Right atrium auricular region (tissue), 2 donors: ENCODE results near the genes PLAC1, SMIM10, SMIM10L2A, ARHGEF6 and CXorf66.

DNA sequence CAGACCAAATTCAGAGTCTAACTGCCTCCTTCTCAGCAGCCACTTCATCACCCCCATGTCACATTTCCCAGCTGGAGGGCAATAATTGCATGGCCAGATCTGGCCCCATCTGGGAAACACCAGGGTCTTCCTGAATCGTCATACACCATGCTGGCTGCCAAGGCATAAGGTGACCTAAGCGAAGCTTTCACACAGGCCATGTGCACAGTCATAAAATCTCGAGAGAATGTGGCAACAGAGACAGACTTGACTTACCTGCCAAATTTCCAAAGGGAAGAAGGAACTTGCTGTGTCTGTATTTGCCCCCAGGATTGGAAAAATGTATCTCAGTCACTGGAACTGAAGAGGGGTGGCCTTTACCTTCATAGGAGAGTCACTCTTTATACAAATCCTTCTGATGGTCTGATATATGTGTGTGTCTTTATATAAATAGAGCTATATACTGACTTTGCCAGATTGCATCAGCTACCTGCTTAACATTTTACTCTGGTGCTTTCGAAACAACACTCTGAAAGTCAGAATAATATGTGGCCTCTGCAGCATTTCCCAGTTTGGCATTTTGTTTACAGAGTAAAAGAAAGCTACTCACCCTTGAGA lies at the start of gene PLAC1:
TSS of gene PLAC1 (minus strand) at position 399 of the 597 bp plus-strand sequence.
- PRO-cap = no peak
- RAMPAGE, long total RNA, 2 experiments = no peak in any of the 2 experiments

- PRO-cap = bidirectional peak, plus-strand start at chrX:134990993, minus-strand start at chrX:134990865
- RAMPAGE, long total RNA, 2 experiments = start-site peak on the plus strand in 2 of 2 experiments, at chrX:134990938-134991085 at its widest, 251 to 287 reads per replicate
Observed at GRCh38 chrX:134990614-134991581, at the start of gene SMIM10. SMIM10 (plus strand) TSS chrX:134990991.

DNA sequence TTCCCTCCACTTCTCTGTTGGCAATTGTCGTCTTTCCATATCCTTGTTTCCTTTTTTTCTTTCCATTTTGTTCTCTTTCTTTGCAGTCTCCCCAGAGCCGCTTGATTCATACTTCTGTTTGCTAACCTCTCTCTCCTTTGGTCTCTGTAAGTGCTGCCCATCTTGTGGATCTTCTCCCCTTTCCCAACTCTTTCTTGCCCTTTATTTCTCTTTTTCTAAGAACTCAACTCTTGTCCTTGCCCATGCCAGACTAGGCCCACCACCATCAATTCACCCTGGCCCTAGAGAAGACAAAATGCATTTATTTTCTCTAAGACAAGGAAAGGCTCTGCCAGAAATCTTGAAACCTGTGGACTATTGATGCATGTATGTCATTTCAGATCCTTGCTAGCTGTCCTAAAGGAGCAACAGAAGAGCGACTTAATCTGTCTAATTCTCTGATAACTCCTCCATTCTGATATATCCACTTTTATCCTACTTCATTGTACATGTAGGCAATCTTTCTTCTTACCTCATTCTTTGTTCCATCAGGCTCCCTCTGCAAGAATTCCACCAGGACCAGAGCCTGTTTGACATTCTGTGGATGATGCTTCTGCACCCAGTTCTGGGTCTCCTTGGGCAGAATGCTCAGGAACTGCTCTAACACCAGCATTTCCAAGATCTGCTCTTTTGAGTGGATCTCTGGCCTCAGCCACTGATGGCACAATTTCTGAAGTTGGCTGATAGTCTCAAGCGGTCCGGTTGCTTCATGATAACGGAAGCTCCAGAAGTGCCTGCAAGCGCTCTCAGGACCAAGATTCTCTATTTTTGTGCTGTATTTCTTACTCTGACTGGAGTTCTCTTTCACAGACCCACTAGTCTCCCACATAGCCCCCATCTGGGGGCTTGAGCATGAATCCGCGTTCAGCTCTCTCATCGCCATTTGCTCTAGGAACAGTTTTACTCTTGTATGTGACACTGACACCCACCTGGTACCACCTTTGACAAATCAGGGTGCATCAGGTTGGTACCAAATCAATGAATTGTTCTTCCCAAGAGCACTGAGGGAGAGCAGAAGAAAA lies 15.7 kb upstream of the ETDC start:
- PRO-cap = no peak
- RAMPAGE, long total RNA, 2 experiments = no peak in any of the 2 experiments

DNA sequence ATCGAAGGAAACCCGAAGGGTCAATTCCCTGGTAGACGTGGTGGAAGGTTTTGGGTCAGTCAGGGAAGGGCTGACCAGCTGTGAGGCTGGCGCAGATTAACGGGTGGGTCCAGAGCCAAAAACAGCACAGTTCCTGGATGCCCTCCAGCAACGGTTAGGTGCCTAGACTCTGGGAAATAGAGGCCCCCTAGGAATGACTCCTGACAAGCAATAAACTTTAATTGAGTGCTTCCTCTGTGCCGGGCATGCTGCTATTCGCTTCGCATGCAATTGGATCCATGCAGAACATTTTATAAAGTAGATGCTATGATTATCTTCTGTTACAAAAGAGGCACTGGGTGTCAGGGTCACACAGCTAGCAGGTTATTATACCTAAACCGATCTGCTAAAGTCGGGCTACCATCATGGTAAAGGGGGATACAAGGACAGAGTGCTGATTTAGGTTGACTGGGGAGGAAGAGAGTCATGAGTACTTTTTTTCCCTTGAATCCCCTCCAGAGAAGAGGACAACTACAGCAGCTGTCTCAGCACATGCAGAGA lies 782 bp downstream of the ZNF449 start:
- PRO-cap = unidirectional peak, minus-strand start at position 98 of the sequence
- RAMPAGE, long total RNA, 2 experiments = no peak in any of the 2 experiments

DNA sequence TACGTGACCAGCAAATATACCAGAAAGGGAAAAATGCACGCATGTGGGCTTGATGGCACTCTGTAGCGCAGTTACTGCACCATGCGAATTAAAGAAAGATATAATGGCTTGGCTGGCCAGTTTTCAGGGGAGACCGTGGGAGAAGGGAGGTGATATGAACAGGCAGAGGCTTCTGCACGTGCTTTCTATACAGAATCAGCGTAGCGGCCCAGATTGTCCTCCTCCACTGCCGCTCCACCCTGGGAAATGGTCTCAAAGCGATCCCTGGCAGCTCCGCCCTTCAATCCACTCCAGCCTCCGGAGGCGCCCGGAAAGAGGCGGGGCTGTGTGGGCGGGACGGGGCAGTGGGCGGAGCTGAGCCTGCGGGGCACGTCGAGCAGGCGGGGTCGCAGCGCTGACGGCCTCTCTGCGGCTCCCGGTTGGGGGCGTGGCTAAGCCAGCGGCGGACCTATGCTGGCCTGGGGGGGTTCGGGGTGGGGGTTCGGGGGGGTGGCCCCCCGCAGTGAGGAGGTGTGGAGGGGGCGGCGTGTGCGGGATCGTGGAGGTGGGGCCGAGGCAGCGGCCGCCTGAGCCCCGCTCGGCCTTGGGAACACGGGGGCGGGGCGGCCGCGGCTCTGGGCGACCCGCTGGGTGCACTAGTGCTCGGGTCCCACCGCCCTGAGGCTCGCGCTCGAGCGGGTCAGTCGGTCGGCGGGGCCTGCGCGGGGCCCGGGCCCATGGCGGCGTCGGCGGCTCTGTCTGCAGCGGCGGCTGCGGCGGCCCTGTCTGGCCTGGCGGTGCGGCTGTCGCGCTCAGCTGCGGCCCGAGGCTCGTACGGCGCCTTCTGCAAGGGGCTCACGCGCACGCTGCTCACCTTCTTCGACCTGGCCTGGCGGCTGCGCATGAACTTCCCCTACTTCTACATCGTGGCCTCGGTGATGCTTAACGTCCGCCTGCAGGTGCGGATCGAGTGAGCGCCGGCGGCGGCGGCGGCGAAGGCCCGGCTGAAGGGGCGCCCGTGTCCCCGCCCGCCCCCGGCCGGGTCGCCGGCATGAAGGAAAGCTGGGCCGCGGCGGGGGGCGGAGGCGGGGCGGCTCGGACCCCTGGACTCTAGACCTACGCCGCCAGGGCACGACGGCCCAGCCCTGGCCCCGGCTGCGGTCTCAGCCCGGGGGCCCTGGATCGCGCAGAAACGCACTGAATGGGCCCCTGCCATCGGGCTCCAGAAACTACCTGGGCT lies at the start of gene SMIM10L2A:
TSS of gene SMIM10L2A (plus strand) at position 529 of the 1,219 bp plus-strand sequence.
- PRO-cap = bidirectional peak, plus-strand start at position 533 of the sequence, minus-strand start at position 247 of the sequence; unidirectional peak, plus-strand start at position 682 of the sequence
- RAMPAGE, long total RNA, 2 experiments = no peak in any of the 2 experiments

GRCh38 chrX:135579605-135580293 lies 59.3 kb downstream of the INTS6L start:
- PRO-cap = no peak
- RAMPAGE, long total RNA, 2 experiments = no peak in any of the 2 experiments

- PRO-cap = no peak
- RAMPAGE, long total RNA, 2 experiments = no peak in any of the 2 experiments
Observed at GRCh38 chrX:135986076-135986669, 938 bp downstream of the SLC9A6 start.

GRCh38 chrX:136039885-136040375 lies 54.7 kb downstream of the SLC9A6 start:
- PRO-cap = no peak
- RAMPAGE, long total RNA, 2 experiments = no peak in any of the 2 experiments

- PRO-cap = unidirectional peak, plus-strand start at chrX:136143977
- RAMPAGE, long total RNA, 2 experiments = no peak in any of the 2 experiments
Observed at GRCh38 chrX:136143713-136144322, 53.0 kb upstream of the FHL1 start.

- PRO-cap = bidirectional peak, plus-strand start at chrX:136159714, minus-strand start at chrX:136159663
- RAMPAGE, long total RNA, 2 experiments = no peak in any of the 2 experiments
Observed at GRCh38 chrX:136159549-136159925, 37.3 kb upstream of the FHL1 start.

GRCh38 chrX:136179134-136179652 lies 17.7 kb upstream of the FHL1 start:
- PRO-cap = no peak
- RAMPAGE, long total RNA, 2 experiments = no peak in any of the 2 experiments

DNA sequence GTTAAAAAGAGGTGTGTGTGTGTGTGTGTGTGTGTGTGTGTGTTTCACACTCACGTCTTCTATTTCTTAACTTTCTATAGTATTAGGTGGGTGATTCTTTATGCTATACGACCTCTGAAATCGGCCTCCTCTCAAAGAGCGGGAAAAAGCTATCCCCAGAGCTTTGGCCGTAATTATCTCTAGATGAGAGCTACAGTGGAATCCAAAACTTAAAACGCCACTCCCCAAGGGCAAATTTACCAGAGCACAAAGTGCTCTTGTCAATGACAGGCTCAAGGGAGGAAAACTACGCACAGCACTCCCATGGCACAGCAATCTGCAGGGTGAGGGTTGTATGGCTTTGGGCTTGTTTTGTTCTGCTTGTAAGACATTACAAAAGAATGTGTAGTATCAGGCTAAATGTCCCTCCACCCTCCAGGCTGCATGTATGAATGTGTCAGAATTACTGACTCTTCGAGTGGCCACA lies 44.1 kb downstream of the ARHGEF6 start:
- PRO-cap = no peak
- RAMPAGE, long total RNA, 2 experiments = no peak in any of the 2 experiments

DNA sequence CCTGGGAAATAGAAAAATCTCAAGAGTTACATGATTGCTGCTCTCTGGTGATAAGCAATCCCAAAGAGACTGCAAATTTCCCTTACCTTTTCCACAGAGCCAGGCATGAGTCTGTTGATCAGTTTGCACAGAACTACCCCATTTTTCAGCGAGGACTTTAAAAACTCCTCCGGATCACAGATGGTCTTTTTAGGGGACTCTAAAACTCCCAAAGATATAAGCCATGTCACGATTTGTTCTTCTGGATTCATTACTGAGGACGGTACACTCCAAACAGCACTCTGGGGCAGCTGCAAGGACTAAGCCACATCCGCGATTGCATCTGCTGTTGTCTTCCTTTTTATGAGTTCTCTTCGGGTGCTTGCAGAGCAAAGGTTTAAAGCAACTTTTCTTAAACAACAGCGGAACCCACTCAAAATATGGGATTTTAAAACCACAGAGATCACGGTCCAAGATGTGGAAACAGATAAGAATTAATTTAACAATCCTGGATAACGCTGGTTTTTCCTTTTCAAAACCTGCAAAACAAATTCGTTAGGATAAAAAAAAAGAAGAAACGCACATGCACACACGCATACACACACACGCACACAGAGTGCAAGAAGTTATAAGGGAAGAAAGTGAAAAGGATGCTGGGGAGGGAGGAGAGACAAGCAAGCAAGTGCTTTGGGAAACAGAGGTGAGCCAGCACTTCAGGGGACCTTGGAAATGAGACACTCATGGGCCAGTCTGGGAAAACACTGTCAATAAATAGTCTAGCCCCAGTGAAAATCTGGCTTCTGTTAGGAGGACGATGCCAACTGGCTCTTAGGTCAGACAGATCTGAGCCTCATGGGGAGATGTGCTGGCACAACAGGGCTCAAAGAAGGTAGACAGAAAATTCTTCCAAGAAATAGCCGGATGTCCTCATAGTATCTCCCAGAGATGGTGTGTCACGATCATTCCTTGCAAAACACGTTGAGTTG lies at the start of gene ARHGEF6:
TSS of gene ARHGEF6 (minus strand) at position 301 of the 965 bp plus-strand sequence.
- PRO-cap = bidirectional peak, plus-strand start at position 337 of the sequence, minus-strand start at position 301 of the sequence; unidirectional peak, minus-strand start at position 721 of the sequence
- RAMPAGE, long total RNA, 2 experiments = start-site peak on the minus strand in 2 of 2 experiments, centred at positions 278 to 304 of the sequence, 11 to 24 reads per replicate

- PRO-cap = no peak
- RAMPAGE, long total RNA, 2 experiments = no peak in any of the 2 experiments
Observed at GRCh38 chrX:136959160-136959821, 74.5 kb downstream of the GPR101 start.

- PRO-cap = no peak
- RAMPAGE, long total RNA, 2 experiments = no peak in any of the 2 experiments
Observed at GRCh38 chrX:139710949-139711183, 2.9 kb upstream of the MCF2 start.

- PRO-cap = no peak
- RAMPAGE, long total RNA, 2 experiments = no peak in any of the 2 experiments
Observed at GRCh38 chrX:139796119-139796480, 88.1 kb upstream of the MCF2 start.

DNA sequence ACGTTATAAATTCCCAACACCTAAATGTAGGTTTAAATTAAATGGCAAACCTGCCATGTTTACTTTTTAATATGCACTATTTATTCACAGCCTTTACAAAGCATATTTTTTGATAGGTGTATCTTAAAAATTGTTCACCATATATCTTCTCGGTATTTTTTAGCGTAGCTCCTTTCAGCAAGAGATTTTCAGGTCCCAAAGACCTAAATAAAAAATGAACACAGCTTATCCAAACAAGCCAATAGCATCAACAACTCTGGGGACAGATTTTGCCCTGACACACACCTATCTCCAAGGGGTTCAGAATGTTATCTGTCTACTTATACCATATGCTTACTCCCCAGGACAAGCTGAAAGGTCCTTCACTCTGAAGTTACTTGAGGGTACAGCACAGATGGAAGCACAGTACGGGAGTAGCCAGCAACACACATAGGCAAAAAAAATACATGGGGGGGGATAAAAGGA lies 90.6 kb upstream of the MCF2 start:
- PRO-cap = no peak
- RAMPAGE, long total RNA, 2 experiments = no peak in any of the 2 experiments

- PRO-cap = no peak
- RAMPAGE, long total RNA, 2 experiments = no peak in any of the 2 experiments
Observed at GRCh38 chrX:139965247-139965657, at the start of gene CXorf66. CXorf66 (minus strand) TSS chrX:139965521.

GRCh38 chrX:140764974-140765481 lies 237.4 kb upstream of the SPANXB1 start:
- PRO-cap = unidirectional peak, minus-strand start at chrX:140765176
- RAMPAGE, long total RNA, 2 experiments = no peak in any of the 2 experiments

GRCh38 chrX:141380587-141380844 lies 138.2 kb upstream of the SPANXC start:
- PRO-cap = no peak
- RAMPAGE, long total RNA, 2 experiments = no peak in any of the 2 experiments